IMR-90 (cell line): ENCODE data around the gene RRM2.

DNA sequence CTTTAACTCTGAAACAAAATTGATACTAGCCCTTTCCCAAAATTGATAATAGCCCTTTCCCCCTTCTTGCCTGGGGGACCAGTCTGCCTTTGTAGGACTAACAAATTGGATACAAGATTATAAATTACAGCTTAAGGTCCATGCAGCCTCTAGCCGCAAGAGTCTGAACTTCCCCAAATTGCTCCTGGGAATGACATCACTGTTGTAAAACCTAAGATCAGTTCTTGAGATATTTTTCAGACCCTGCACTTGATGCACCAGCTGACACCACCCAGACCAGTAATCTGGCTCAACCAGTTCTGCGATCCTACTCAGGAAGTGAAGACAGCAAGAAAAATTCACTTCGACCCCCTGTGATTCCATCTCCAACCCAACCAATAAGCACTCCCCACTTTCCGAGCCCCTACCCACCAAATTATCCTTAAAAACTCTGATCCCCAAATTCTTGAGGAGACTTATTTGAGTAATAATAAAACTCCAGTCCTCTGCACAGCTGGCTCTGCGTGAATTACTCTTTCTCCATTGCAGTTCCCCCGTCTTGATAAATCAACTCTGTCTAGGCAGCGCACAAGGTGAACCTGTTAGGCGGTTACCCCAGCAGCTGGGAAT is 35.8 kb upstream of the ASAP2 start:
- RRBS = no CpG with 5 or more reads among the region's 8 CpGs
CAGE:
- cytosol, long polyA plus RNA = no peak
- long polyA plus RNA = no peak
- nucleus, long polyA plus RNA = no peak

- RRBS = under 1% methylated on average over 42 of the region's 67 CpGs
CAGE:
- cytosol, long polyA plus RNA = no peak
- long polyA plus RNA = no peak
- nucleus, long polyA plus RNA = no peak
Measured at GRCh38 chr2:9206933-9207433, 371 bp downstream of the ASAP2 start.

- RRBS = under 1% methylated on average over 10 of the region's 35 CpGs
CAGE:
- cytosol, long polyA plus RNA = no peak
- long polyA plus RNA = no peak
- nucleus, long polyA plus RNA = no peak
Measured at GRCh38 chr2:9207434-9207695, 753 bp downstream of the ASAP2 start.

GRCh38 chr2:9258959-9259306 is 52.3 kb downstream of the ASAP2 start:
- RRBS = no CpG with 5 or more reads among the region's 8 CpGs
CAGE:
- cytosol, long polyA plus RNA = no peak
- long polyA plus RNA = no peak
- nucleus, long polyA plus RNA = no peak

DNA sequence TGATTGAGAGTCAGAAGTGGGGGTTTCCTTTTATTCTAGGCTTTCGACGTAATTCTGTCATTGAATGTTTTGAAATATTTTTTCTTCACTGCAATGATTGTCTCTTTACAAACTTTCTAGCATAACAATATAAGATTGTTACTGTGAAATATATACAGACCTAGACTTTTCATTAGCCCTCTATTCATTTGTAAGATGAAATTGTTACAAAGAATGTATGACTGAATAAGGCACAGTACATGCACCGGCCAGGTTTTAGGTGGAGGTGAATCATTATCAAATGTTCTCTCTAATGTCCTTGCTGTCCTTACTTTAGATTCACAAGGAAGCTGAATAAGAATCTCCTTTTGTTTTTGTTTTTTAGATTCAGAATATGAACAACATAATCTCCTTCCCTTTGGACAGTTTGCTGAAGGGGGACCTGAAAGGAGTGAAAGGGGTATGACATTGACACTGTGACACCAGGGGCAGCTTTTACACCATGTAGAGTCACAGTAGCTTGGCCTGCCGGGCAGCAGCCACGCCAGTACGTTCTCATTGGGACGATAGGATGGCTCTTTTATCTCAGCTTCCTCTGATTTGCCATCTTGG is 105.1 kb downstream of the ITGB1BP1 start:
- RRBS = no CpG with 5 or more reads among the region's 7 CpGs
CAGE:
- cytosol, long polyA plus RNA = no peak
- long polyA plus RNA = no peak
- nucleus, long polyA plus RNA = no peak

DNA sequence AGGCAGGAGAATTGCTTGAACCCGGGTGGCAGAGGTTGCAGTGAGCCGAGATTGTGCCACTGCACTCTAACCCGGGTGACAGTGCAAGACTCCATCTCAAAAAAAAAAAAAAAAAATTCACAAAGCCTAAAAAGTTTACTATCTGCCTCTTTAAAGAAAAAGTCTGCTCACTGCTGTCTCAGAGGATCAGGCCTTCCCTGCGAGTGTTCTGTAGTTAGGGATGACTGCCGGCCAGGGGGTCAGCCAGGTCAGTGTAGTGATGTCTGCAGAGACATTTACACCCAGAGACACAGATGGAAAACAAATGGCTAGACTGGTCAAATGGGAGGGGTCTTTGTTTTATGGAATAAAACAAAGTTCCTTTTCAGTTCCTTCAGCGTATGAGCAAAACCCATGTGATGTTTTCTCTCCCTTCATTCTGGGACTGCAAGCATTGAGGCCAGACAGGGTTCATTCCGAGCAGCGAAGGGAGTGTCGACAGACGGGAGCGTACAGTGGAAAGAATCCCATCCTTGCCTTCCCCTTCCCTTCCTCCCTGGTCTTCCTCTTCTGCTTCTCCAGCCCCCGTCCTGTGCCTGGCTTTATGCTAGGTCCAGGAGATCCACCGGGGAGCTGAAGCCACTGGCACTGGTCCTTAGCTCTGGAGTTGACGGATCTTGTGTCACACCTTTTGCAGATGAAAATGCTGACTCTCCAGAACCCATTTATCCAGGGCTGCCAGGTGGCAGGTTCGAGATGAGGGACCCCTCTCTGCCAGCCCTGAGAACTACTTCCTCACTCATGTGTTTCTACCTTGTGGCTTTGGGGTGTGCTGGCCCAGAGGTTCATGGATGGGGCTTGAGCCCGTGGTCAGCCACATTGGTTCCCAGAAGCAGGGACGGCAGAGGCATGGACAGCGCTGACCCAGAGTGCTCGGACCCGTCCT is 24.4 kb downstream of the ITGB1BP1 start:
- RRBS = no CpG with 5 or more reads among the region's 20 CpGs
CAGE:
- cytosol, long polyA plus RNA = no peak
- long polyA plus RNA = no peak
- nucleus, long polyA plus RNA = no peak

- RRBS = no CpG with 5 or more reads among the region's 5 CpGs
CAGE:
- cytosol, long polyA plus RNA = no peak
- long polyA plus RNA = no peak
- nucleus, long polyA plus RNA = no peak
Measured at GRCh38 chr2:9558700-9559298, 3.2 kb upstream of the ADAM17 start.

GRCh38 chr2:9559299-9559444 is 3.5 kb upstream of the ADAM17 start:
- RRBS = no CpG with 5 or more reads among the region's 1 CpG
CAGE:
- cytosol, long polyA plus RNA = no peak
- long polyA plus RNA = no peak
- nucleus, long polyA plus RNA = no peak

DNA sequence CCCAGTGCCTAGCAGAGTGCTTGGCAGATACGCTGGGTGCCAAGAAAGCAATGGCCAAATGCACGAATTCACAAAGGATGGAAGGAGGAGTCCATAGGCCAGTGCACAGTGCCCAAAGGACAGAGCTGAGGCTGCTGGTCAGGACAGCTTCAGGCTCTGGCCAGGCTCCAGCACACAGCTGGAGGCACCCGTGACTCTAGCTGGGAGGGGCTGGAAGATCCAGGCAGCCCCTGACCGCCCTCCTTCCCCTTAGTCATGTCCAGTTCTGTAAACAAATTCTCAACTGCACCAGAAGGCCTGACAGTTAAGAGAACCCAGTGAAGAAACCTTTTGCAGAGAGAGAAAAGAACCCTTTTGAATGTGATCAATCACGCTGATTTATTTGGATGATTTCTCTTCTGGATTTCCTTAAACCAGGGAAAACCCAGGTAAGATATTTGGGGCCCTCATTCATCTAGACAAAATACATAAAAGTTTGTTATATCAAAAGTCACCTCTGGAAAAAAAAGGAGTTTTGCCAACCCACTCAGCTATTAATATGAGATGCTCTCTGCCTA is 7.8 kb upstream of the YWHAQ start:
- RRBS = no CpG with 5 or more reads among the region's 5 CpGs
CAGE:
- cytosol, long polyA plus RNA = no peak
- long polyA plus RNA = no peak
- nucleus, long polyA plus RNA = no peak

DNA sequence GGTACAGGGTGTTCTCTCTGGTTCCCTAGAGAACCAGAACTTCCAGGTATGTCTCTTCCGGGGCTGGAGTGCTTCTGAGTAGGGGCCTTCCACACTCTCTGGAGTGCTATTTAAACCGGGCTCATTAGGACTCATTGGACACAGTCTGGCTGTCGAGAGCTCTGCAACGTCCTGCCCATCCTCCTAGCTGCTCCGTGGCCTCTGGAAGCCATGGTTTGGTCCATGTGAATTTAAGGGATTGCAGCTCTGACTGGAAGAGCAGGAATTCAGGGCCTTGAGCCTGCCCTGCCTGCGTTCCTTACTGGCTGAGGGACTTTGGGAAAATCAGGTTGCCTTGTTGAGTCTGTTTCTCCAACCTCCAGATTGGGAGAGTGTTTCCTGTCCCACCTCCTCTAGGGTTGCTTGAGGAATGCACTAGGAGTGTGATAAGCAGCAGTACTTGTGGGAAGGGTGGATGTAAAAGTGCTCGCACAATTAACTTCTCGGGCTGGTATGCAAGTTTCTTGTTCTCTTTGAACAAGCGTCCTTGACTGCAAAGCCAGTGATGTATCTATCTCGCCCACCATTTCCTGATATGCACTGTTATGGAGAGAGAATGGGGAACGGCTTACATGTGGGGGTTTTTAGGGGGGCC is 84.4 kb upstream of the YWHAQ start:
- RRBS = no CpG with 5 or more reads among the region's 11 CpGs
CAGE:
- cytosol, long polyA plus RNA = no peak
- long polyA plus RNA = no peak
- nucleus, long polyA plus RNA = no peak

- RRBS = no CpG with 5 or more reads among the region's 20 CpGs
CAGE:
- cytosol, long polyA plus RNA = no peak
- long polyA plus RNA = no peak
- nucleus, long polyA plus RNA = no peak
Measured at GRCh38 chr2:9752440-9753164, 90.7 kb upstream of the TAF1B start.

GRCh38 chr2:9777888-9778437 is 65.3 kb upstream of the TAF1B start:
- RRBS = no CpG with 5 or more reads among the region's 10 CpGs
CAGE:
- cytosol, long polyA plus RNA = no peak
- long polyA plus RNA = no peak
- nucleus, long polyA plus RNA = no peak

- RRBS = 83% methylated on average over 2 of the region's 12 CpGs
CAGE:
- cytosol, long polyA plus RNA = no peak
- long polyA plus RNA = no peak
- nucleus, long polyA plus RNA = no peak
Measured at GRCh38 chr2:9779853-9780377, 63.4 kb upstream of the TAF1B start.

DNA sequence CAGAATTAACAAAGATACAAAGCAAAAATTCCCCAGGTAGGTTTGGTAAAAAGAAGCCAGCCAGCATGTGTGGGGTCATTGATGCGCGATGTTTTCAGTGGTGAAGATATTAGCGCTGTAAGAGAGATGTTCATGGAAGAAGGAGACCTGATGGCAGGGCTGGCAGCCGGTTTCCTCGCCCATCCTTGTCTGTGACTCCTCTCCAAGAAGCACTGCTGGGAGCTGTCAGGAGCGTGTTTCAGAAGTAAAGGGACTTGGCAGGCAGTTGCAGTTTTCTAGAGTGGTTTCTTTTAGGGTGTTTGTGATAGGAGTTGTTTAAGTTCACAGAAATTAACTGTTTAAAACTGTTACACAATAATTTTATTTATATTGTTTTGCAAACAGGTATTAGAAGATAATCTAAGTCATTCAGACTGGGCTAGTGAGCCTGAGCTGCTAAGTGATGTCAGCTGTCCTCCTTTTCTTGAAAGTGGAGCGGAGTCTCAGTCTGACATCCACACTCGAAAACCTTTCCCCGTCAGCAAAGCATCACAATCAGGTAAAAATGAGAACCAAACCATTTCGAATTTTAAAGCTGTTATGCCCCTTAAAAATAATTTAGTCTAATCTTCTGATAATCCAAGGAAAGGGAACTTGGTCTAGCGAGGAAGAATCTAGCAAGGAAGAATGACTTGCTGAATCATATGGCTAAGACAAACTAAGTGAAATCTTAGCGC is 24.8 kb downstream of the TAF1B start:
- RRBS = no CpG with 5 or more reads among the region's 12 CpGs
CAGE:
- cytosol, long polyA plus RNA = no peak
- long polyA plus RNA = no peak
- nucleus, long polyA plus RNA = no peak

DNA sequence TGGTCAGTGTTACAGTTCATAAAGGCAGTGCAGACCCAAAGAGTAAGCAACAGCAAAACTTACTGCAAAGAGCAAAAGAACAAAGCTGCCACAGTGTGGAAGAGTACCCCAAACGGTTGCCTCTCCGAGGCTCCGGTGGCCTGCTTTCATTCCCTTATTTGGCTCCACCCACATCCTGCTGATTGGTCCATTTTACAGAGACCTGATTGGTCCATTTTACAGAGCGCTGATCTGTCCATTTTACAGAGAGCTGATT is 37.6 kb upstream of the KLF11 start:
- RRBS = no CpG with 5 or more reads among the region's 4 CpGs
CAGE:
- cytosol, long polyA plus RNA = no peak
- long polyA plus RNA = no peak
- nucleus, long polyA plus RNA = no peak

DNA sequence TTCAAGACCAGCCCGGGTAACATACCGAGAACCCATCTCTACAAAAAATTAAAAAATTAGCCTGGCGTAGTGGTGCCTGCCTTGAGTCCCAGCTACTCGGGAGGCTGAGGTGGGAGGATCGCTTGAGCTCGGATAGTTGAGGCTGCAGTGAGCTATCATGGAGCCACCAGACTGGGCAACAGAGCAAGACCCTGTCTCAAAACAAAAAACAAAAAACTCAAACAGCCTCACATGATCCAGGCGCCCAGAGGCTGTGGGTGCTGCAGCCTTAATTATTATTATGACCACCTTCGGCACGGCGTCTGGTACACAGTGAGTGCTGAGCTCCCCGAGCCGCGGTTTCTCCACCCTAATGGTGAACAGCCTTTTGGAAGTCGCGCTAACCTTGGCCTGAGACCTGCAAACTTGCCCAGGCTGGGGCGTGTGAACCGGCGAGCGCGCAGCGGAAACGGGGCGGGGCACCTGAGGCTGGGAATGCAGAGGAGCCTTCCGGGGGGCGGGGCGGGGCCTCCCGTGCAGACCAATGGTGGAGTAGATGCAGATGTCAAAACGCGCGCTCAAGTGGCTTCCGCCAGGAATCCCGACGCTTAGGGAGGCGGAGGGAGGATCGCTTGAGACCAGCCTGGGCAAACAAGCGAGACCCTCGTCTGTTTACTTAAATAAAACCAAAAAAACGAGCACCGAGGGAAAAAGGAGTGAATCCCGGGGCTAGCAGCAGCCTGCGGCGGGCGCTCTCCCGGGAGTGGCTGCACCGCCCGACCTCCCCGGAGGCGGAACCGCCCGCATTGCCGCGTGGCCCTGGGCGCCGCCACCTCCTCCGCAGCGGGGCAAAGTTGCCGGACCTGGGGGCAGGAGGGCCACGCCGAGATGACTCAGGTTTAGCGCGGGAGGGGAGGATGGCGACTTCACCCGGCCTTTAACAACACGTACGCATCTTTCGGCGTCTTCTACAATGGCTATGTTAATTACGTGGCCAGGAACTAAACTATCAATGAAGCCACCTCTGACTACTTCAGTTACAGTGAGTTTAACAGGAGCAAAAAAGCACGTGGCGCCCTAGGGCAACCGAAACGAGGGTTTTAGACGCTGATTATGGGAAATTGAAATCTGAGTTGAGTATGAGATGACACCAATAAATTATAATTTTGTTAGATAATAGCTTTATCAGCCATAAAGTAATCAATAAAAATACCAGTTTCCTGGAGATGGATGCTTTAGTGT is 2.3 kb upstream of the RRM2 start:
- RRBS = 8% methylated on average over 28 of the region's 73 CpGs
CAGE:
- cytosol, long polyA plus RNA = no peak
- long polyA plus RNA = no peak
- nucleus, long polyA plus RNA = no peak

GRCh38 chr2:10122433-10123580 is at the start of gene RRM2:
RRM2 (plus strand) TSS chr2:10122739.
- RRBS = under 1% methylated on average over 26 of the region's 107 CpGs
CAGE:
- cytosol, long polyA plus RNA = start-site peak on the plus strand at chr2:10122734-10122757, 7,005 and 5,238 reads in 2 replicates
- long polyA plus RNA = start-site peak on the plus strand at chr2:10122727-10122754, 7,569 and 12,045 reads in 2 replicates
- nucleus, long polyA plus RNA = start-site peak on the plus strand at chr2:10122734-10122760, 2,101 and 2,362 reads in 2 replicates

GRCh38 chr2:10404673-10405259 is 43.4 kb downstream of the ODC1 start:
- RRBS = no CpG with 5 or more reads among the region's 14 CpGs
CAGE:
- cytosol, long polyA plus RNA = no peak
- long polyA plus RNA = no peak
- nucleus, long polyA plus RNA = no peak

DNA sequence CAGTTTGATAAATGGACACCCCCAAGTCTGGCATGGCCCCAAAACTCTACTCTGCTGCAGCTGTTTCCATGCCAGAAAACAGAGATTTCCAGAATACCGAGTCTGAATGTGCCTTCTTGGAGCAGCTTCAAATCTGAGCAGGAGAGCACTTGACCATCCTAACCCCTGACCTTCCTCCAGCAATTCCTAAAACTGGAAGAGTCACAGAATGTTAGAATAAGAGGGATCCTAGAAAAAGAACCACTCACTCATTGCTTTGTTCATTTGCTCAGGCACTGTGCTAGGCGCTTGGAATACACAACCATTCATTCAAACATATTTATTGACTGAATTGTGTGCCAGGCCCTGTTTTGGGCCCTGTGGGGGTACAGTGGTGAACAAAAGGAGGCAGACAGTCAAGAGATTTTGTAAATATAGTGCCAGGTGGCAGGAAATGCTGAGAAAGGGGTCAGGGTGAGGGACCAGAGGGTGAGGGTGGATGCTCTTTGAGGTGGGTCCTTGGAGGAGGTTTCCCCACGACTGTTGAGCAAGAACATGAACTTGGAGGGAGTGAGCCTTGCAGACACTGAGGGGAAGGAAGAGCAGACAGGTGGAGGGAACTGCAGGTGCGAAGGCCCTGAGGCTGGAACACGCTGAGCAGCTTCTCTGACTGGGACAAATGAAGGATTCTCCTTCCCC is 40.8 kb downstream of the ODC1 start:
- RRBS = no CpG with 5 or more reads among the region's 5 CpGs
CAGE:
- cytosol, long polyA plus RNA = no peak
- long polyA plus RNA = no peak
- nucleus, long polyA plus RNA = no peak

DNA sequence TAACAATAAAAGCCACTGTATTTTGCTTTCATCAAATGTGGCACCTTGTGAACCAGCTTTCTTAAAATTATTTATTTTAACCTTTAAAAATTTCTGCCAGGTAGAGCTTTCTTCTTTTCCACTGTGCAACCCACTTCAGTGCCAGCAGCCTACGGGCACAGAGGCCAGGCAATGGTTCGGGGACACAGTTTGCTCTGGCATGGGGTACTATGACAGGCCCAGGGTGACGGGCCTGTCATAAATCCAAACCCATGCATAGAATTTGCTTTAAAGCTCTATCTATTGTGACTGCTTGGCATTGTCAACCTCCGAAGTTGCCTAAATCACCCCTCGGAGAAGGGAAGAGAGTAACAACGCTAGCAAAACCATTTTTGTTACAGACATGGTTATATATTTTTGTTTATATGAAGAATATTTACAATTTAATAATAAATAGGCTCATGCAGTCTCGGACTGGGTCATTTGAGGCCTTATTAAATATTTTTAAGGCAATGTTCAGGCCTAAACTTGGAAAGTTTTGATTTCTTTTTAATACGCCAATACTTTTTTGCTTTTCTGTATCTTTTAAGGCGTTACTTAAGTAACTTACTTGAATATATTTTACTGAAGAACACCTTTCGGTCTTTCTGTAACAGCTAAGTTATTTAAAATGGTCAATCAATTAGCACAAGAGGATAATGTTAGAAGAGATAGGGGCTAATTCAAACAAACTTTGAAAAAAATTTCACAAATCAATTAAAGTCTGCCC is 1.4 kb downstream of the ODC1 start:
- RRBS = no CpG with 5 or more reads among the region's 10 CpGs
CAGE:
- cytosol, long polyA plus RNA = no peak
- long polyA plus RNA = no peak
- nucleus, long polyA plus RNA = no peak